ENCODE results near the genes C20orf85, STX16 and GNAS.

DNA sequence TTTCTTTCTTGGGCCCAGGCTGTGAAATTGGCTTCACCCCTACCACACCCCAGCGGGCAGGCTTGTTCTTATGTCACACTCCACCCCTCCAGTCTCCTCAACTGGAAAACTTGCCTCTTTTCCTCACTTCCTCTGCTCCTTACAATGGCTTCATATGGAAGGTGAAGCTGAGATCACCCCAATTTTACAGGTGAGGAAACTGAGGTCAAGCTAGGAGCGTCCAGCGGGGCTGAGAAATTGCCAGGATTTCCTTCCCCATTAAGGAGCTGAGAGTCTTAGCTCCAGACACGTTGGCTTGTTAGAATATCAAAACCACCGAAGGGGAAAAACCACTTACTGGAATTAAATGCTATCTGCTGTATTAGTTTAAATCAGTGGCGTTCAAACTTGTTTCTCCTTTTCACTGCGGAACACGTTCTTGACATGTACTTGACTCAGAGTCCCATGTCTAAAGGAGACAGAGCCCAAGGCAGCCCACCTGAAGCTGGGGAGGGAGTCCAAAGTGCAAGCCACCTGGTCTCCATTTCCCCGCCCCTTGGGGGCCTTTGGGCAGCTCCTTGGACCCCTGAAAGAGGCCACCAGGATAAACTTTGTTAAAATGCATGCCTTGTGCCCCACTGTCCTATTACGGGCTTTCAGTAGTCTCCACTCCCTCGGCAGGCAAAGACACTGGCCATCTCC, 6.4 kb downstream of the PCK1 start:
- RRBS, 2 experiments = no CpG with 5 or more reads among the region's 11 CpGs

DNA sequence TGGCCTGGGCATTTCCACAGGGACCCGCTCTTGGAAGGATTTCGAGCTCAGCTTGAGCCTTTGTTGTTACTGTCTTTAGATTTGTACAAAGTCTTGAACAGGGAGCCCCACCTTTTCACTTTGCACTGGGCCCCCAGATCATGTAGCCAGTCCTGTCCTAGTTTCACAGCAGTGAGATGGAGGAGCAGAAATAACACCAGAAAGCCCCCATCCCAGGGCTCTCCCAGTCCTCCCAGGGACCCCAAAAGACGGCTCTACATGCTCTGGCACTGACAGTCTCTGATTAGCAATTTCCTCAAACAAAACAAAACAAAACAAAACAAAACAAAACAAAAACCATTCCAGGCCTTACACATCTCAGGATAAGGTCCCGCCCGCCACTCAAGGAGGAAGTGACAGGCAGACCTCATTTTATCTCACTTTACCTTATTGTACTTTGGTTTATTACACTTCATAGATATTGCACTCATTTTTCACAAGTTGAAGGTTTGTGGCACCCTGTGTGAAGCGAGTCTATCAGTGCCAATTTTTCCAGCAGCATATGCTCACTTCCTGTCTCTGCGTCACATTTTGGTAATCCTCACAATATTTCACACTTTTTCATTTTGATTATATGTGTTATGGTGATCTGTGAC, 15.3 kb downstream of the ZBP1 start:
- RRBS, 2 experiments = no CpG with 5 or more reads among the region's 7 CpGs

- RRBS, 2 experiments = 71 to 72% methylated on average over 9 of the region's 25 CpGs
These were observed 1.1 kb downstream of the ZBP1 start for GRCh38 chr20:57618771-57619857.

DNA sequence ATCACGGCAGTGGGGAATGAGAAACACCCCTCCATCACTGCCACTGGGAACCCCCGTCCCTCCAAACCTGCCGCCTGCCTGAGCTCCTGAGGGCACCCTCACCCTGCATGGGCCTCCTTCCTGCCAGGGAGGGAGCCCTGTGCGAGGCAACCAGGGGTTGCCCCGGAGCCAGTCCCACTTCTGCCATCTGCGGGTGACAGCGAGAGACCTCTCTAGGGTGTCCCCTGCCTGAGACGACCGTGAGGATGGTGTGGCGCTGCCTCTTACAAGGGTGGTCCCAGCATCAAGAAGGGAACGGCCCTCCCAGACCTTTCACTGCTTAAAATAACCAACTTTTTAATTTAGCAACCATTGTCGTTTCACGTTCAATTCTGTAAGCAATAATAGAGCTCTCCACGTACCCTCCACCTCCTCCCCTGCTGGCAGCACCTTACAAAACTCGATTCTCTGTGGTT, 28.5 kb downstream of the PMEPA1 start:
- RRBS, 2 experiments = no CpG with 5 or more reads among the region's 15 CpGs

- RRBS, 2 experiments = no CpG with 5 or more reads among the region's 18 CpGs
These were observed 6.3 kb downstream of the PMEPA1 start for GRCh38 chr20:57703252-57704184.

DNA sequence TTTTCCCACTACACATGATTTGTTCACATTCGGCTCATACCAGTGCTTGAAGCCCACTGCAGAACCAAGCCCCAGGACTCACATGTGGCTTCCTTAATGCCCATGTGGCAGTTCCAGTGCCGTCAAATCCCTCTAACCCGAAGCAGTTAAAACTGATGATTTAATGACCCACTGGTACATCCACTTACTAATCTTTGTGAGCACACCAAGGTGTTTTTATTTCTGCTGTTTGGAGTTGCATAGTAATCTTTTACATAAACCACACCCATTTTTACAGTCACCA, 154.3 kb upstream of the C20orf85 start:
- RRBS, 2 experiments = no CpG with 5 or more reads among the region's 3 CpGs

DNA sequence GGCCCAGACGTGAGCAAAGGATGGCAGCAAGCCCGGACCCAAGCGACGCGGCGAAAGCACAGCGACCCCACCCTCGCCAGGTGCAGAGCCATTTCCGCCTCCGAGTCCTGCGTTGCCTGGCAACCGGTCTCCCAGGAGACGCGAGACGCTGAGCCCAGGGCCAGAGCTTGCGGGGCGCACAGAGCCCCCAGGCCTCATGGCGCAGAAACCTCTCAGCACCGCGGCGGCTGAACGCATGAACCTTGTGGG, at the start of gene C20orf85:
TSS of gene C20orf85 (plus strand) at position 134 of the 249 bp plus-strand sequence.
- RRBS, 2 experiments = 80 to 88% methylated on average over 10 of the region's 22 CpGs

GRCh38 chr20:58229416-58229861, 986 bp upstream of the ANKRD60 start:
- RRBS, 2 experiments = no CpG with 5 or more reads among the region's 8 CpGs

GRCh38 chr20:58238235-58238933, 9.9 kb upstream of the ANKRD60 start:
- RRBS, 2 experiments = no CpG with 5 or more reads among the region's 12 CpGs

- RRBS, 2 experiments = no CpG with 5 or more reads among the region's 5 CpGs
These were observed 35.8 kb upstream of the ANKRD60 start for GRCh38 chr20:58264336-58264640.

GRCh38 chr20:58443881-58444398, 54.9 kb downstream of the VAPB start:
- RRBS, 2 experiments = no CpG with 5 or more reads among the region's 8 CpGs

DNA sequence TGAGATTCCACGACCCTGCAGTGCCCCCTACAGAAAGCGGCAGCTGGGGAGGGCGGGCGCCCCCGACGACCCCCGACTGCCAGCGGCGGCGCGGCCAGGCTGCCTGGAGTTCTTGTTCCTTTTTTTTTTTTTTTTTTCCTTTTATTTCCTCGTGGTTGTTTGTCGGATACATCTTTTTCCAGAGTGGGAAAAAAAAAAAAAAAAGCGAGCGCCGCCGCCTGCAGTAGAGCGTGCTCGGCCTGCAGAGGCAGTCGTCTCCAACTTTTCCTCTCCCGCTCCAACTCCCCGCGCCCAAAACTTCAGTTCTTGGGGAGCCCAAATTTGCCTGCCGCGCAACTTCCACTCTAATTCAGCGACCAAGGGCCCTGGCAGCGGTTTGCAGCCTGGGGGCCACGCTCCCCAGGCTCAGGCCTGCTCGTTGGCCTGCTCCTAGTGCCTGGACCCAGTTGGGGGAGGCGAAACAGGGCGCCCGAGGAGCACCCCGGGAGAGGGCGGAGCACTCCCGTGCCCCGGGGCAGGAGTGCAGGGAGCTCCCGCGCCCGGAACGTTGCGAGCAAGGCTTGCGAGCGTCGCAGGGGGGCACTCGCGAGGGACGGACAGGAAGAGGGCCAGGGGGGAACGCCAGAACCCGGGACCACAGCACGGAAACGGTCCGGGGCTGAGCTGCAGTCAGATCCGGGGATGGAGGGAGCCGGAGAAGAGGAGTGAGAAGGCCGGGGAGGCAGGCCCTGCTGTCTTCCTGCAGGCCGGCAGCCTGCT, at the start of gene STX16:
TSS of gene STX16 (plus strand) at position 672 of the 759 bp plus-strand sequence.
- RRBS, 2 experiments = under 1 to 6% methylated on average over 6 of the region's 56 CpGs

DNA sequence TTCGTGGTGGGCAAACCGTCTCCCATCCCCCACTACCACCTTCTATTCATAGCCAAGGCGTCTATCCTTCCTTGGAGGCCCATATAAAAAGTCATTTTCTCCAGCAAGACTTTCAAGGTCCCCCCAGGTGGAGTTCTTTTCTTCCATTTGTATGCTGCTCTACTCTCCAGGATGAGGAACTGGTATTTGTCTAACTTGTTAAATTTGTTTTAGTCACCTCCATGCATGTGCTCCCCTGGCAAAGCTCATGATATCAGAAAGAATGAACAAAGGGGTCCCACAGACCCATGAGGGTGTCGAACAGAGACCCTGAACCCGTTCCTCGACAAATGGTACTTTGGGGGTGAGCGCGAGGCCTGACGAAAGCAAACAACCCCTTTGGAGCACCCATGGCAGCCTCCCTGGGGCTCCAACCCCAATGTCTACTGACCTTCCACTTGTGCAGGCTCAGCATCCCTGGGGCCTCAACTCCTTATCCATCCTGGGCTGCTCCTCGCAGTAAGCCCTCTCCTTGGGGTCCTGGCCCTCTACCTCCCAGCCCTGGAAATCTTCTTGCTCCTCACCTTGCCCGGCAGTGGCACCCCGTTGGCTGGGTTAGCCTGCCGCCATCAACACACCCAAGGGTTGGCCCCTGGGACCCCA, 41.0 kb upstream of the GNAS start:
- RRBS, 2 experiments = no CpG with 5 or more reads among the region's 13 CpGs

DNA sequence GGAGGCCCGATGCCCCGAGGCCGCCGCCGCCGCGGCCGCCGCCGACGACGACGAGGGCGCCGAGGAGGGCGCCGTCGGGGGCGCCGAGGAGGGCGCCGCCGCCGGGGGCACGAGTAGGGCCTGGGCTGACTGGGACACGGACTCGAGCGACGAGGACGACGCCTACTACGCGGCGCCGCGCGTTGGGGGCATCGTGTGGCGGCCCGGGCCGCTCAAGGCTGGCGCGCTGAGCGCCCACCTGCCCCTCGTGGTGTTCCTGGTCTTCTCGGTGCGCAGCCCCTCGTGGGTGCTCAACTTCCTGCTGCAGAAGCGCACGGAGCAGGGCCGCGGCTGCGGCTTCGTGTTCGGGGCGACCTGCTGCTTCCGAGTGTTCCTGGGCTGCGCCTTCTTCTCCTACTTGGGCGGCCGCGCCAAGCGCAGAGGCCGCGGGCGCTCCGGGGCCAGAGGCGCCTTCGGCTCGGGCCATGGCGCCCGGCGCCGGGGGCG, 944 bp upstream of the GNAS start:
- RRBS, 2 experiments = 59 to 63% methylated on average over 16 of the region's 74 CpGs

DNA sequence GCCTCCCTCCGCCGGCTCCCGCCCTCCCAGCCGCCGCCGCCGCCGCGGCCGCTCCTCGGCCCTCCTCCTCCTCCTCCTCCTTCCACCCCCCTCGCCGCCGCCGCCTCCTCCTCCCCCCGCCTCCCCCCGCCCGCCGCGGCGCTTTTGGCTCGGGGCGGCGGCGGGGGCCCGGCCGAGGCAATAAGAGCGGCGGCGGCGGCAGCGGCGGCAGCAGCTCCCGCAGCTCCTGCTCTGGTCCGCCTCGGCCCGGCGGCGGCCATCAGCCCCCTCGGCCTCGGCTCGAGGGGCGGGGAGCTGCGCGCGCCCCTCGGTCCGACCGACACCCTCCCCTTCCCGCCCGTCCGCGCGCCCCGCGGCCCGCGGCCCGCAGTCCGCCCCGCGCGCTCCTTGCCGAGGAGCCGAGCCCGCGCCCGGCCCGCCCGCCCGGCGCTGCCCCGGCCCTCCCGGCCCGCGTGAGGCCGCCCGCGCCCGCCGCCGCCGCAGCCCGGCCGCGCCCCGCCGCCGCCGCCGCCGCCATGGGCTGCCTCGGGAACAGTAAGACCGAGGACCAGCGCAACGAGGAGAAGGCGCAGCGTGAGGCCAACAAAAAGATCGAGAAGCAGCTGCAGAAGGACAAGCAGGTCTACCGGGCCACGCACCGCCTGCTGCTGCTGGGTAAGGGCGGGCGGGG, at the start of gene GNAS:
TSS of gene GNAS (plus strand) at position 210 of the 670 bp plus-strand sequence.
- RRBS, 2 experiments = 1 to 5% methylated on average over 27 of the region's 104 CpGs

DNA sequence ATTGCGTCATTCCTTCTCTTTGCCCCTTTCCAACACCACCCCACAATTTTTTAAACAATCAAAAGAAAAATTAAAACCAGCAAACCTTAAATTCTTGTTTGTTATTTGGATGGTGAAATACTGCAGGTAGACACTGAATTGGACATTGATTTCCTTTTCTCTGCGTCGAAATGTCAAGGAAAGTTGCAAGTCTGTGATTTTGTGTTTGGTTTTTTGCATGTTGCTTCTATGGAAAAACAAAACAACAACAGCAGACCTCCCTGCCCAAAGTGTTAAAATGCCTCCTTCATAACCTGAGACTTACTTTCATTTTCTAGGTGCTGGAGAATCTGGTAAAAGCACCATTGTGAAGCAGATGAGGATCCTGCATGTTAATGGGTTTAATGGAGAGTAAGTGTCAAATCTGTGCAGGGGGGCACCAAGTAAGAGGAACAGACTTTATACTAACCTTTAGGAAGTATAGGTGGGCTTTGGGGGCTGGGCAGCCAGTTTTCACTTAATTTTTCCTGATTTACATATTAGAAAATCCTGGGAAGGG, 4.1 kb downstream of the GNAS start:
- RRBS, 2 experiments = no CpG with 5 or more reads among the region's 3 CpGs

GRCh38 chr20:58982524-58983264, 1.6 kb downstream of the NELFCD start:
- RRBS, 2 experiments = no CpG with 5 or more reads among the region's 13 CpGs

DNA sequence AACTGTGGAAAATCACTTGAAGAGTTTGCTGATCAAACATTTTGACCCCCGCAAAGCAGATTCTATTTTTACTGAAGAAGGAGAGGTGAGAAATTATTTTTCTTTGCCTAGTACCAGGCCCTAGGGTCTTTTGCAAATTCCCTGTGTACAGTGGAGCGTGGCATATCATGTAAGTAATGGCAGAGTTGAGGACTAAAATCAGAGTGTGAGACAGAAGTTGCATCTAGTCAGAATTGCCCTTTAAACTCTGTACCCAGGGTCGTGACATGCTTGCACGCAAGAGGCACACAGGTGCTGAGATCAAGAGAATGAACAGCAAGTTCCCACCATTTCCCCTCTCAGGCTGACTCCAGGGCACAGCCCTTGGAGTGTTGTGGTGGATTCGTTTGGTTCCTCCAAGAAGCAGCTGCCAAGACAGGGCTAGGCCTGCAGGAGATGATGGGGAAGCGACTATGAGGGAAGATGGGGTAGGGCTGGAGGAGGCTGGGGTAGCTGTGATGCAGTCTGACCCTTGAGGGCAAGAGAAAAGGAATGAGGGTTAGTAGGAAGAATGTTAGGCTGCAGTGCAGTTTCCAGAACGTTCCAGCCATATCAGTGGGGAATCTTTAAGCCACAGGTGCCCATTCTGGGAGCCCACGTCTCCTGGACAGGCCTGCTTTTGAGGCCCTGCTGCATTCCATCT, 6.8 kb downstream of the NELFCD start:
- RRBS, 2 experiments = no CpG with 5 or more reads among the region's 8 CpGs

DNA sequence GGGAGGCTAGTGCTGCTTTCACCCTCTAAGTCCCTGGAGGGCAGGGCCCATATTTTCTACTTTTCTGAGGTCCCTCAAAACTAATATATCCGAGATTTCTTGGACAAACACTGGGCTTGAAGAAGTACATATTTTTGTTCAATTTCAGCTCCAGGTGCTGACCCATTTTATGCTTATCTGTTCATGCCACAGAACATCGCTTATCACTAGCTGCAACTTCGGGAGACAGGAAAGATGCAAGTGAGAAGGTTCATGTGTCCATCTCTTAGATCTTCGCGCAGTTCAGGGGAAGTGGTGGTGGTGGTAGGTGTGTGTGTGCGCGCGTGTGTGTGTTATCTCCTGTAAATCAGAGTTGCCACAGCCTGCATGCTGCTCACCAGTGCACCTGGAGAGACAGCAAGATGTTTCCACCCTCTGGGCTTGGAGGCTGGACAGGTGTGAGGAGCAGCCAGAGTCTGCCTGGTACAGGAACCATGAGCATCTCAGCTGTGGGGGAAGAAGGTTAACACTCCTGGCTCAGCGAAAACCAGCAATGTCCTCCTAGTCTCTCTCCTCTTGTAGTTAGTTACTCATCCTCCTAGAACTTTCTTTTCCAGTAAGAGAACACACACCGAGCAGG, 5.3 kb upstream of the TUBB1 start:
- RRBS, 2 experiments = no CpG with 5 or more reads among the region's 10 CpGs

- RRBS, 2 experiments = 63 to 82% methylated on average over 1 of the region's 23 CpGs
These were observed 13.8 kb upstream of the ZNF831 start for GRCh38 chr20:59149498-59150619.

Measured in Panc1 (cell line).